Psoas muscle (tissue), 2 donors: ENCODE results near the gene LCP2.

DNA sequence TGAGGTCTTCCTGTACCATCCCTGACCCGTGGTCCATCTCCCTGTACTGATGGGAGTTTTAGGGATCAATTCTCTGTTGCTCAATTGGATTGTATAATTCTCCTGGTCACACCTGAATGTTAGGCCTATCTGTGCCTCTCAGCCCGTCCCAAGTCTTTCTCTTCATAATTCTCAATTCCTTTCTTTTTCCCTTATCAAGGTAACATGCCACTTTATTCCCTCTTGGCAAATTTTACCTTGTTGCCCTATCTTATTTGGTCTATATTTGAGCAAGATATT is 1.7 kb downstream of the LCP2 start:
- PRO-cap, 2 experiments: no peak in any of the 2 experiments

- PRO-cap, 2 experiments: peak in 1 of 2 experiments; most common minus-strand start chr5:170297729 (in 1)
Observed at GRCh38 chr5:170297679-170298198, at the start of gene LCP2. TSS of gene LCP2 (minus strand) at chr5:170297777.

DNA sequence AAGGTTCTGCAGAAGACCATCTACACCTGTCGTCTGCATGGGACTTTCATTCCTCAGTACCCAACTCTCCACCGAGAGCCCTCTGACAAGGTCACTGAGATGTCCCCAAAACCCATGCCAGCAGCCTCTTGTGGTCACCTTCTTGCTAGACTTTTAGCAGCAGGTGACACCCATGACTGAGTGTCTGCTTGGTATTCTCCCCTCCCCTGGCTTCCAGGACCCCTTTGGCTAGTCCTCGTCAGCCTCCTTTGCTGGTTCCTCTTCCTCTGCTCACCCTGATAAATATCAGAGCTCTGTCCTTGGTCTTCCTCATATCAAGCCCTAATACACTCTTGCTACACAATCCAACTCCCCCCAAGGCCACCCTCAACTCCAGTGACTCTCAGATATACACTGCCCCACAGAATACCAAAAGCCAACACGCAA is 30.1 kb upstream of the LCP2 start:
- PRO-cap, 2 experiments: no peak in any of the 2 experiments

DNA sequence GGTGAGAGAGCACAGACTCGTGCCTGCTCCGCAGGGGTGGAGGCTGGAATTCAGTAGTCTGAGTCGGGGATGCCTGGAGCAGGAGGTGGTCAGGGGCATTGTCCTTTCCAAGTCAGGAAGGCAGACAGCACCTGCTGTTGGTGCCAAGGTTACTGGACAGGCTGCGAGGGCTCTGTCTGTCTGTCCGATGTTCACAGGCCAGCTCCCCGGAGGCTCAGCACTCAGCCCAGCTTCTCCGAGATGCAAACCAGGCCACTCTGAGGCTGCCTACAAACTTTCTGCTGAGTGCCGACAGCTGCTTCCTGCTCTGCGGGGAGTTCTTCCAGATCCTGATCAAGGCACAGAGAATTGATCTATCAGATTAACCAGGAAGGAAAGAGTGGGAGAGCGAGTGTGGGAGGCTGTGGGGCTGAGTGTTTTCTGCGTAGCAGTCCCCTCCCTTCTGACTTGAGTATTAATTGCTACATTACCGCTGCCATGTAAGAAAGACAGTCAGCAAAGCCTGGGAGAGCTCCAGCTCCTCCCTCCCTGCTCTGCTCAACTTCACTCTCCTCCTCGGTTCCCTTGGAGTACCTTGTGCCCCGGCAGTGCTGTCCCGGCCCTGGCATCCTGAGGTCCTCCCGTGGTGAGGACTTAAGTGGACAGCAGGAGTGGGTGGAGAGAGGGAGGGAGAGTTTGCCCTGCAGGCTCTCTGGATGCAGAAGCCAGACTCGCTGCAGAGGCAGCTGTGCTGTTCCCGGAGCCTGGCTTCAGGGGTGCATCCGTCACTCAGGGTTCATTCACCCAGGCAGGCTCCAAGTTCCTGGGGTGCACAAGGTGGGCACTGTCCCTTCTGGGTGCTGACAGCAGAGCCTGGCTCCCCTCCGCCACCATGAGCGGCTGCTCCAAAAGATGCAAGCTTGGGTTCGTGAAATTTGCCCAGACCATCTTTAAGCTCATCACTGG is 35.9 kb downstream of the KCNMB1 start:
- PRO-cap, 2 experiments: no peak in any of the 2 experiments

DNA sequence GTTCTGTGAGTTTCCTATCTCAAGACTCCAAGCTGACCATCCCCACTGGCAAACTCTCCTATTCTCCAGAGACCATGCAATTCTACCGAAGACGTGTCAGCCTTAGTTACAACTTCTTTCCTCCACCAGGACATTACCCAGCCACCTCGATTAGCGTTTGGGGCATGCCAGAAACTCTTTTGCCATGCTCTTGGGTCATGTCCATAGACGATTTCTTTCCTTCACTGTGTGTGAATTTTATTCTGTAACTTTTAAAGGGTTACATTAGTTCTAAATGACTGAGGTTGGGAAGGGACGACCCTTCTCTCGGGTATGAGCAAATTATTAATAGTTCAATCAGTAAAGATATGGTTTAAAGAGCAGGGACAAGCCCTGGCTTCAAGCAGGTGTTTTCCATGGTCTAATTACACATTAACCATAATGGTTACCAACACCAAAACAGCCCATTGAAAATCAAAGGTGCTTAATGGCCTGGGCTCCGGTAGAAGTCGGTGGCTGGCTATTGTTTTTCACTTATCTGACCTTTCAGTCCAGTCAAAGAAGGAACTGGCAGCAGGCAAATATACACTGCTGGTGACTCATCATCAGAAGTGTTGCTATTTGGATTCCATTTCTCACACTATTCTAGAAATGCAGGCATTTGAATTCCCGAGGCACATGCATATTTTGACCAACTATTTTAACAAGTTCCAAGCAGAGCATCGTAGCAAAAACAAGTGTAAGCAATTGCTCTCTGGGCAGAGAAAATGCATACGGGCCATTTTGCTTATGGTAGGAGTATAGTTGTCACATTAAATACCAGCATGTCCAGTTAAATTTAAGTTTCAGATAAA is 26.5 kb upstream of the GABRP start:
- PRO-cap, 2 experiments: no peak in any of the 2 experiments

- PRO-cap, 2 experiments: no peak in any of the 2 experiments
Observed at GRCh38 chr5:171309877-171310664, 1.0 kb downstream of the TLX3 start.

GRCh38 chr5:171647325-171647718 is 138.3 kb upstream of the SMIM23 start:
- PRO-cap, 2 experiments: no peak in any of the 2 experiments

DNA sequence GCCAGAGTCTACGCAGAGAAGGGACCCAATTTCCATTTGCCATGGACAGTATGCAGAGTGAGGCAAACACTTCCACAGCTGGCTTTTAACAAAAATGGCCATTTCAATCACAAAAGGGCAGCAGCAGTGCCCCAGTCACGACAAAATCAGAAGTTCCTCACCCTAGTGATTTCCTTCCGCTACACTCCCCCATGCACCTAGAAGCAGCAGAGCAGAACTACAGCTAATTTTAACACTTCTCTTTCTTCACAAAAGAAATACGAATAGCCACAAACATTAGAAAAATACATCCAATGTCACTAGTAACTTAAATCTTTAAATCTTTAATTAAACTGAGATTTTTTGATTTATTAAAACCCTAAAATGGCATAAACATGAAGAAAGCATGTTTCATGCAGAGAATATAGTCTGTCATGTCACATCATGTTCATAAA is 27.8 kb downstream of the FBXW11 start:
- PRO-cap, 2 experiments: no peak in any of the 2 experiments

- PRO-cap, 2 experiments: no peak in any of the 2 experiments
Observed at GRCh38 chr5:172007151-172007765, 820 bp upstream of the FBXW11 start.

- PRO-cap, 2 experiments: peak in 2 of 2 experiments; most common plus-strand start chr5:172188499 (in 2)
Observed at GRCh38 chr5:172188443-172188996, 496 bp upstream of the STK10 start.

DNA sequence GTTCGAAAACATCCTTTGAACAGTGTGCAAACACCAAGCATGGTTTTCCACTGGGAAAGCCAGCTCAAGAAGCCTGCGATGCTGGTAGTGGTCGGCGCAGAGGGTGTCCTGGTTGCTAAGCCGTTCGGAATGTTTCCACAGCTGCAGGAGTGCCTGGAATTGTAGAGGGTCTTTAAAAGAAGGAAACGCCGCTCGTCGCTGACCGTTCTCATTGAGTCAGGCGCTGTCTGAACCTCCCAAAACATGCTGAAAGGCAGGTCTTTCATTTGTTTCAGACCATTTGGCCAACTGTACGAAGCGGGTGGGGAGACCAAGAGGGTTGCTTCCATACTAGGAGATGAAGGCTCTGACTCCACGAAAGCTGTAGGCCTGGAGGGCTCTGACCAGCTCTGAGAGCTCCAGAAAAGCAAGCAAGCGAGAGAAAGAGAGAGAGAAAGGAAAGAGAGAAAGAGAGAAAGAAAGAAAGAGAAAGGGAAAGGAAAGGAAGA is 1.4 kb upstream of the STK10 start:
- PRO-cap, 2 experiments: no peak in any of the 2 experiments

DNA sequence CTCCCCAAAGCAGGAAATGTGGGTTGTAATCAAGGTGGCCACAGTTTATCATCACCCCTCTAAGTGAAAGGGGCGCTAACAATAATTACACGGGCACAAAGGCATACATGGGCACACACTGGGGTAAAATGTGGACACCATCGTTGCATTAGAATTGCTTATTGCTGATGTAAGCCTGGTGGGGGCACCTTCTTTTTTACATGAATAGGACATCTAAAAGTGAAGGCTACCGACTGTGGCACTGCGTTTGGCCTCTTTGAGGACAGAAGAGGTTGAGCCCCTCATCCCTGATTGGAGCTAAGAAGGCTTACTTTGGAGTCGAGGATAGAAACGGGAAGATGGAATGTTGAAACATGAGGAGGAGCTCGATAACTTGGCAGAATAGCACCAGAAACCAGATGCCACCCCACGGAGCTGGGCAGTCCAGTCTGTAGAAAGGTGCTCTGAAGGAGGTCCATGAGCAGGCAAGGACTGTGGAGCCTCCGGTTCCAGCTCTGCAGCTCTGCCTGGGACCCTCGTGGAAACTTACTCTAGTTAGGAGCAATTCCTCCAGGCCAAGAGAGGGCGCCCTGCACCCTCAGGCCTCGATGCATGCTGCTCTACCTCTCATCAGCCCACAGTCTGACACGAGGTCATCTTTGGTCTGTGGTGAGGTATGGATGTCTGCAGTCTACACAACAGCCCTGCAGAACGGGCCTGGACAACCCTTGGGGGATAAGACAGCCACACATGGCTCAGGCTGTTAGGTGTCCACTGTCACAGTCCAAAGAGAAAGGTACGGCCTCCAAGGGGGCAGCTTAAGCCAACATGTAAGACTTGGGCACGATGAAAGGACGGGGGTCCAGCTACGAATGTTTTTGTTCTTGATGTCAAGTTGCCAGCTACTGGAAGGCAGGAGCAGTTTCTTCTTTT is 50.5 kb upstream of the UBTD2 start:
- PRO-cap, 2 experiments: no peak in any of the 2 experiments

- PRO-cap, 2 experiments: no peak in any of the 2 experiments
Observed at GRCh38 chr5:172350252-172350647, 66.7 kb upstream of the UBTD2 start.

DNA sequence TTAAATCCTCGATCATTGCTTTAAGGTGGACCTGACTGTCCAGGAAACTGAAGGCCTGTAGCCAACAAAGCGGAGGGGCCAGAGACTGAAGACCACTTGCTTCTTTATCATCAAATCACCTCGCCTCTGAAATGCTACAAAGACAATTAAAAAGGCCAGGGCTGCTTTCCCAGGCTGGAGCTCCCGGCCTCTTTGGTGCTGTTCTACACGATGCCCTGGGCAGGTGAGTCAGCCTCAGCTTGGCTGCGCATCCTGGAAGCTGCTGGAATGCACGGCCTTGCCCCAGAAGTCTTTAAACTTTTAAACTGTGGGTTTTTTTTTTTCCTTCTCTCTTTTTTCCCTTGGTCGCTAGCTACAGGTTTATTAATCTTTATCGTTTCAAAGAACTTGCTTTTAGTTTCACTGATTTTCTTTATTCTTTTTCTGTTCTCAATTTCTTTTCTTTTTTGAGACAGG is 46.5 kb downstream of the SH3PXD2B start:
- PRO-cap, 2 experiments: no peak in any of the 2 experiments

DNA sequence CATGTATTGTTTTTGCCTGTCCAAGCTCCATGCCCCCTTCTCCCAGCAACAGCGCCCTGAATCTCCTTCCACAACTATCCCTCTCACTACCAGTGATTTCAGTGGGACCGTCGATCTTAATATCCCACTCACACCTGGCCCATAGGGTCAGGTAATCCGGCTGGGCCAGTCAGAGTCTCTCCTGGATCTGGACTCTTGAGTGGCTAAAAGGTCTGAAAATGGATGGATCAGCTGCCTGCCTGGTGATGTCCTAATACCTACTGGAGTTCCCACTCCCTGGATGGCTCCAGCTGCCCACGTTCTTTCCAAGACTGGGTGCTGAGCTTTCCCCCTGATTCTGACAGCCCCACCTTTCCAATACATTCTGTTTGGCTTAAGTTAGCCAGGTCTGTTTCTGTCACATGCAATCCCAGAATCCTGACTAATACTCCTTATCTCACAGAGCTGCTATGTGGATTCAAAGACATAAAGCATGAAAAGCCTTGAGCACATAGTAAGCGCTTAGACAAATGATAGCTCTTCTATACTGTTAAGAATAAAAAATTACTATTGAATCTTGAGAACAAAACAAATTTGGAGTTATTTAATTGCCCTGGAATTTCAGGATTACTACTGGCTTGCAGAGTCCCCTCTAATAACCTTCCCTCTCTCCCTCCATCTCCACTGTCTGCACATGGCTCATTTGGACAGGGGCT is 10.2 kb downstream of the SH3PXD2B start:
- PRO-cap, 2 experiments: no peak in any of the 2 experiments

DNA sequence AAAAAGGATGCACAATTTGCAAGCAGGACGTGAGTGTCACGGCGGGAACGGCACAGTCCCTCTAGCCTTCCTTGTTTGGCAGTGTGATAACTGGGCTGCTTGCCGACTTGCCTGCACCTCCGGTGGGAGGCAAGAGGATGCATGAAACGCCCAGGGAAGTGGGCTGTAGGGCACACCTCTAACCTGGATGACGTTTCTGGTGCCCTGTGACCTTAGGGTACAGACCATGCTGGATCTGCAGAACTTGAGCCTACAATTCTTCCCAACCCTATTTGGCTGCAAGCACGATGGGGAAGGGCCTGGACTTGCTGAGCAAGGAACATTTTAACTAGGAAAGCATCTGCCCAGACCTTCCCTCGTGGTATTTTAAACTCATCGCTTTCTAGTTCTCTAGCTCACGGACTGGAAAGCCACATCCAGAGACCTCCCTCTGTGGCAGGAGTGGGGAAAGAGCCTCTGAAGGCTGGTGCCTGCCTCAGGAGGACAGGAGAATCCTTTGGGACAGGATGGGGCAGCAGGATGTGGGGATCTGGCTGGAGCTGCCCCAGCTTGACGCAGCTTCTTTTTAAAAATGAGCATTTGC is 7.7 kb downstream of the SH3PXD2B start:
- PRO-cap, 2 experiments: no peak in any of the 2 experiments

DNA sequence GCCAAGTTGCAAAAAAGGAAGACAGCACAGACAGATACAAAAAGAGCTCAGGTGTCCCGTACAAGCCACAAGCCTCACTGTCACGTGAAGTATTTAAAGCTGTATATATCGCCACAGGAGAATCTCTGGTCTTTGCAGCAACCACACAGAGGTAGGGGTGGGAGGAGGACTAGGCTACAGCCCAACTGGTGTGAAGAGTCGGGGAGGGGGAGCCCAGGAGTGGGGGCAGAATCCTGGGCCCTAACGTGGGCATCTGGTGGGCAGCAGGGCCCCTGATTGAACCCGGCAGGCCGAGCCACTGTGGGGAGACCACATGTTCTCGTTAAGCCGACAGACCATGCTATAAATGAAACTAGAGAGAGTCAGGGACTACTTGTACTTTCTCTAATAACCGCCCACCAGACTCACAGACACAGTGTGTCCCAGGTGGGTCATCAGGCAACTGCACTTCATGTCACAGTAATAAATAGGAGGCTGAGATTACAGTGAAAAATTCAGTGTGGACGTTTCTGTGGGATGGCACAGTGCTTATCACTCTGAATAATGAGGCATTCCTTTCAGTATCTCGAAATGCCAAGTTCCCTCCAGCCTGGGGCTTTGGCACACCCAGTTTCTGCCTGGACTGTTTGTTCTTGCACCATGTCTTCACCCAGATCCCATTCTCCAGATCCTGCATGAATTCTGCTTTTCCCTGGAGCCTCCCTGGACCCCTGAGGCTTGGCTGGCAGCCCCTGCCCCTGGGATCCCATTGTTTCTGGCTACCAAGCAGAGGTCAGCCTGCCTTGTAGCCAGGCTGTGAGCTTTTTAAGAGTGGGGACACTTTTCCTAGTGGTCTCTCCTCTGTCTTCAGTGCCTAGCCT is 79.4 kb upstream of the SH3PXD2B start:
- PRO-cap, 2 experiments: no peak in any of the 2 experiments

- PRO-cap, 2 experiments: no peak in any of the 2 experiments
Observed at GRCh38 chr5:172757959-172759192, 12.6 kb downstream of the DUSP1 start.

GRCh38 chr5:172779799-172780274 is 8.8 kb upstream of the DUSP1 start:
- PRO-cap, 2 experiments: no peak in any of the 2 experiments

- PRO-cap, 2 experiments: no peak in any of the 2 experiments
Observed at GRCh38 chr5:172799860-172800685, 29.1 kb upstream of the DUSP1 start.